ENCODE measurements around a stretch of chr5.

GRCh38 chr5:157106435-157107775 is 1.9 kb downstream of the HAVCR2 start:
- PRO-cap: no peak

GRCh38 chr5:157182162-157182632 is 1.6 kb downstream of the ITK start:
- PRO-cap: no peak

DNA sequence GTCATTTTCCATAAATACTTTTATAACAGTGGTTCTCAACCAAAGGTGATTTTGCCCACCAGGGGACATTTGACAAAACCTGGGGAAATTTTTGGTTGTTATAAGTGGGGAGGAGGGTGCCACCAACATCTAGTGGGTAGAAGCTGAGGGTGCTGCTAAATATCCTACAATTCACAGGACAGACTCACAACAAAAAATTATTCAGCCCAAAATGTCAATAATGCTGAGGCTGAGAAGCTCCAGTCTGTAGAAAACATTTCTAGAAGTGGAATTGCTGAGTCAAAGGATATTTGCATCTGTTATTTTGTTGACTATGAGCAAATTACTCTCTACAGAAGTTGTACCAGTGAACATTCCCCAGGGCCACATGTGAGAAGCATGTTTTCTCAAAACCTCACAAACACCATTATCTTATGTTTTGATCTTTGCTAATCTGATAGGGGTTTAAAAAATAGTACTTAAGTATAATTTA is 15.3 kb downstream of the ITK start:
- PRO-cap: no peak

DNA sequence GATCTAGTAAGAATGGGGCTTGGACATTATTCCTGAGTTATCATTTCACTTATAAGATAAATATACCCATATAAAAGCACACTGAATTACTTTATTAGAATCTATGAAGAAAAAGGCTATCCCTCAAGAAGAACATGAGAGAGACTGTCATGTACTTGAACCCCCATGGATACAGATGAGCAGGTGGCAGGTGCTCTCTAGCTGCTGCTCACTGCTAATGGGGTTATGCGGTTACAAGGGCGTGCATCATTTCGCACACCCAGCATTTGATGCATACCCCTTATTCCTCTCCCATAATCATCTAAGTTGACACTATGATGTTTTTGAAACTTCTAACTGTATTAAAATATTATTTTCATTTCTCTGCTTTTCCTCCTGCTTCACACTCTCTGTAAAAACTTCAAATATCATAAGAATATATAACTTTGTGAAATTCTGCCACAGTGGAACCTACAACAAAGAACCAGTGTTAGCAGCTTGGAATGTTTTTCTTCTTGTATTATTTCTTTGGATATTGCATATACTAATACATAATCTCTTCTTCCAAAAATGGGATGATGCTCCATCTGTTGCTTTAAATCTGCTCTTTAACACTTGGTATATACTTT is 16.5 kb downstream of the ITK start:
- PRO-cap: no peak

DNA sequence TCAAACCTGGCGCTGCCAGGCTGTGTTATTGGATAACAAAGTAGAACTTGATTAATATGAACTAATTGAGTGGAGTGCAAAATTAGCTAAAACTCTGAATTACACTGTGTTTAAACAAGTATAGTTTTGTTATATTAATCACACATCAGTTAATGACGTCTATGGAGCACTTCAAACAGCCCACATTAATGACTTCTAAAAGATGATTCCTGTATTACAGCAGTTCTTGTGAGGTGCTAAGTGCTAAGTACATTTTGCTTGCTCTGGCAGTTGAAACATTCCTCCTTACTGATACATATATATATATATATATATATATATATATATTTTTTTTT is 32.3 kb upstream of the CYFIP2 start:
- PRO-cap: no peak

DNA sequence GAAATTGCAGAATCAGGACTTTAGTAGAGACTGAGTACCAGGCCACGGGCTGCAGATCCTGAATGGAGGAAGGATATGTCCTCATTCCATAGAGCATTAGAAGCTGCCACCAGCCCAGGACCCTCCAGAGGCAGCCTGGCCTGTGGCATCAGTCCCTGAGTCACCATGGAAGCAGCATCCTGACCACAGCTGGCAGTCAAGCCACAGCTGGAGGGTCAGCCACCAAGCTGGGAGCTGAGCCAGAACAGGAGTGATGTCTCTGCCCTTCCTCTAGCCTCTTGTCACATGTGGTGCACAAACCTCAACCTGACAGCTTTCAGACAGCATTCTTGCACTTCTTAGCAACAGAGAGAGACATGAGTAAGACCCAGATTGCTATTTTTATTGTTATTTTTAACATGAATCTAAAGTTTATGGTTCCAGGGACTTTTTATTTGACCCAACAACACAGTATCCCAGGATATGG is 13.2 kb upstream of the CYFIP2 start:
- PRO-cap: no peak

DNA sequence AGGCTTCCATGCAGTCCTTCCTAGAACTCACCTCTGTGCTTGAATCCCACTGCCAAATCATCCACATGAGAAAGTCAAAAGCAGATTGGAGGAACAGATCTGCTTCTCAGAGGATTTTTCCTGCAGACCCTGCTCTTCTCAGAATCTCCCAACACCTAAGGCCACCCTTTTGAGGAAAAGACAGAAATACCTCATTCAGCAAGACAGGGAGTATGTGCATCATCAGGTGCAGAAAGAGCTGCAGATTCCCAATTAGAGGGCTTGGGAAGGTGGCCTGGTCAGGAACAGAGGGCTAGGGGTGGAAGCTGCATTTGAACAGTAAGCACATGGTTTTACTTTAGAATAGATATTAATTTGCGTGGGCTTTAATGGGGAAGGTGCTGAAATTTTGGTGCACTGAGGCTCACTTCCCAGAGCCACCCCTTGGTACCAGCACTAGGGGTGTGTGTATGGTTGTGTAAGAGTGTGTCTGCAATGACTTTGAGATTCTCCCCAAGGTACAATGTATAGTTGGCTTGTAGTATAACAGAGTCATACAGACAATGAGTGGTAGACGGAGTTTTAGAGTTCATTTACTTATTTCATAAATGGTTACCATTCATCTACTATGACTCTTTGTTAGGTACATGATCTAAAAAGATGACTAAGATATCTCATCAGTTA is 9.3 kb upstream of the CYFIP2 start:
- PRO-cap: no peak

DNA sequence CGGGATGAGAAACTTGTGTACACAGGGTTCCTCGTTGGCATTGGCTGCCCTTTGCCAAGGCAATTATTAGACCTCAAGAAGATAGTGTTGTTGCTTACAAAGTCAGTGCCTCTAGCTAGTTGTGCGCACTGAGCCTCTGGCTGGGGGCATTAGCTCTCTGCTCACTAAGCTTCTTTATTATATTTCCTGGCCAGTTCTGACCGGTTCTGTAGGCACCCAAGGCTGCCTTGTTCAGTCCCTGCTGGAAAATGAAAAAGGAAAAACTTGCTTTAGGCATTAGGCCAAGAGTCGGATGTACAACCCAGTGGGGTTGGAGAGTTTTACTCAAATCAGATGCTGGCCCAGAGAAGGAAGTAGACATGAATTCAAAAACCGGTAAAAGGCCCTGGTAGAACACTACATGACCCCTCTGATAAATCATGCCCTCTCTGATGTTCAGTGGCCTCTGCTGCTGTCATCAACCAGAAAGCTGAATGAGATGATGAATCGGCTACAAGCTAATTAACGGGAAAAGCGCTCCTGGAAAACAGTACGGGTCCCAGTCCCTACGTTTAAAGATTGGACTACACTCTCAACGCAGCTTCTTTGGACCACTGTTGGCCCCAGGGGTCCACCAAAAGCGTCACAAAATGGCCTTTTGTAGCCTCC is 2.2 kb downstream of the CYFIP2 start:
- PRO-cap: unidirectional peak, minus-strand start at position 151 of the sequence

DNA sequence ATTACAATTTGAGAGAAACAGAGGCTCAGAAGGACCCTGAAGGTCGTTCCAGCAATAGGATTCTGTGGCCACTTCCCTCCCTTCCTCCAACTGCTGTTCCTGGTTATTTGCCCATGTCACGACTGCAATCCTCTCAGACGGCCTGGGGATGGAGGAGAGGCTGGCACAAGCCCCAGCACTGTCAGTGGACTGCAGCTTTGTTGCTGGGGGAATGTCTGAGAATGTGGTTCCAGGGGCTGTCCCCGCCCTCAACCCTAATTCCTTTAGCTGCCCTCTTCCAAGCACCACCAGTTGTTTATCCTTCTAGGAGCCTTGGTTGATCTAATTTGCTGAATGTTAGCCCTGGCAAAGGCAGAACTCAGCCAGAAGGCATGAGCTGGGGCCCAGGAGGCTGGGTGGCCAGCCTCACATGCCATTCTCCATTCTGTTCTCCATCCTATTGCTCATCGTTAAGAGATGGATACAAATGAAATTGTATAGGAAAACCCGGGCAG is 51.6 kb downstream of the ADAM19 start:
- PRO-cap: no peak

- PRO-cap: no peak
These were observed 12.3 kb downstream of the ADAM19 start for GRCh38 chr5:157563203-157563726.

DNA sequence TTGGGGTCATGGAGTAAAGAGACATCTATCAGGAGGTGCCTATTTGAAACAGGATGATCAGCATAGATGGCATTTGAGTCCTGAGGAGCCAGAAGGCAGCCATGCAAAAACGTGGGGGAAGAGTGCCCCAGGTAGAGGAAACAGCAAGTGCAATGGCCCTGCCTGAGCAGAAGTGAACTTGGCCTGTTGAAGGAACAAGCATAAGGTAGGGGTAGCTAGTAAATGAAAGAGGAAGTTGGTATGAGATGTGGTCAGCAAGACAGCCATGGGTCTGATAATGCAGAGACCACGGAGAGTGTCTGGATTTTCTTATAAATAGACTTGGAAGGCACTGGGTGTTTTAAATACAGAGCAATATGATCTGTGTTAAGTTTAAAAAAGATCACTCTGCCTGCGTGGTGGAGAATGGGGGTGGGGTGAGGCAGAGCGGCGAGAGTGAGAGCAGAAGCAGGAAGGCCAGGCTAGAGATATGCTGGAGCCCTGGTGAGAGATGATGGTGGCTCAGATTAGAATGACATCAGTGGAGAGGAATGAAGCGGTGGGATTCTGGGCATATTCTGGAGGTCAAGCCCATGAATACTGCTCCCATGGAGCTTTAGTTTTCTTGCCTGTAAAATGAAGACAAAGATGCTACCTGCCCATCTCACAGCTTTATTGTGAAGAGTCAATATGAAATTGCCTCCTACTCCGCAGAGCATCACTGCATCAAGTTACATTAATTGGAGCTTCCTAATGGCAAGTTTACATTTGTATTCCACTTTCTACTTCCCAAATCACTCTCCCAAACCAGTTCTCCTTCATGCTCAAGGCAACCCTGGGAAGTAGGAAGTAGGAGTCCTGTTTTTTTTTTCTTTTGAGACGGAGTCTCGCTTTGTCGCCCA is 4.1 kb downstream of the ADAM19 start:
- PRO-cap: no peak

GRCh38 chr5:158075114-158075723 is 216.3 kb upstream of the CLINT1 start:
- PRO-cap: unidirectional peak, plus-strand start at chr5:158075499

- PRO-cap: no peak
These were observed 531.6 kb upstream of the CLINT1 start for GRCh38 chr5:158390502-158390921.

DNA sequence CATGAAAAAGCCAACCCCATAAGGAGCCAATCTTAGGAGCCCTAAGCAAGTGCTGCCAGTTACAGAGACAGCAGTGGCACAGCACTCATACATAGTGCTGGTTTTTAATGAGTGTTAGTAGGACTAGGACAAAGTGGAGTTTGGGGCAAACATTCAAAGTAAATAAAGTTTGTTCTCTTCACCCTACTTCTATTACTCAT is 584.8 kb downstream of the EBF1 start:
- PRO-cap: no peak

GRCh38 chr5:158521865-158522318 is 577.8 kb downstream of the EBF1 start:
- PRO-cap: no peak

DNA sequence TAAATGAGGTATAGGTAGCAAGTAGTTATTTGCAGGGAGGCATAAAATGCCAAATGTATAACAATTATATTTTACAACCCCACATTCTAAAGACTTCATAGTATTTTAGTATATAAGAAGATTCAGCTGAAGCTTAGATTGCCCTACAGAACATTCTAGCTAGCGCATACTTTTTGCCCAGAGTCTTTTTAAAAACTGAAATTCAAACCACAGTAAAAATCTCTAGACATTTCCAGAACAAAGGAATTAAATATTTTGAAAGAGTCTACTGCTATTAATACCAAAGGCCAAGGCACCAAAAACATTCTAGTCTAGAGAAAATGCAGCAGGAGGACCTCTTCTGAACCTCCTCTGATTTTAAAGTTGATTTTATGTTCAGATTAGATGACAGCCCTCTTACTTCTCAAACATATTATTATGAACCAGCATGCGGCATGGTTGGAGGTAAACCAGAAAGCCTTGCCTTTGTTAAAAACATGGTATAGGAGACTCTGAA is 378.9 kb downstream of the EBF1 start:
- PRO-cap: no peak

DNA sequence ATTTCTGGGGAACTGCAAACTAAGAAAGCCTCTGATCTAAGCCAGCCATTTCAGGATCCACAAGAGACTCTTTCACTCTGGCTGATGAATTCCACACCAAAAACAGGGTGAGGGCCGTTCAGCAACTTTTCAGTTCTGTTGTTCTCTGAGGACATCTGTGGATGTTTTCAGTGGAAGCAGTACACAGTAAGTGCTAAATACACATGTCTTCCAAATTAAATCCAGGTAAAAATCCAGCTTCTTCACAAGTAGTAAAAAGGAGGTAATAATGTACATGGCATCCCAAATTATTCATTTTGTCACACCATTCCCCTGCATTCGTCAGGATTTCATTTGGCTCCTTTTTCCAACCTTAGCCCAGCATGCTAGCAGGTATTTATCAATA is 51.0 kb downstream of the EBF1 start:
- PRO-cap: no peak

DNA sequence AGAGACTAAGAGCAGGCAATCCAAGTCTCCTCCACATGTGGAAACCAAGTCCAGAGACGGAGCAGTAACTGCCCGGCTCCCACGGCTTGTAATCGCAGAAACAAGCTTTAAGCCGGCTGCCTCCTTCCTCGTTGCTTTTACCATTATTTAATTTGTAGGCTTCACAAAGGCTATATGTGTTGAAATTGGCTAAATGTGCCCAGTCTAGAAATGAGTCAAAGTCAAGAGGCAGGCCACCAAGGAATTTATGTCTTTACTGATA is 33.3 kb upstream of the EBF1 start:
- PRO-cap: no peak

DNA sequence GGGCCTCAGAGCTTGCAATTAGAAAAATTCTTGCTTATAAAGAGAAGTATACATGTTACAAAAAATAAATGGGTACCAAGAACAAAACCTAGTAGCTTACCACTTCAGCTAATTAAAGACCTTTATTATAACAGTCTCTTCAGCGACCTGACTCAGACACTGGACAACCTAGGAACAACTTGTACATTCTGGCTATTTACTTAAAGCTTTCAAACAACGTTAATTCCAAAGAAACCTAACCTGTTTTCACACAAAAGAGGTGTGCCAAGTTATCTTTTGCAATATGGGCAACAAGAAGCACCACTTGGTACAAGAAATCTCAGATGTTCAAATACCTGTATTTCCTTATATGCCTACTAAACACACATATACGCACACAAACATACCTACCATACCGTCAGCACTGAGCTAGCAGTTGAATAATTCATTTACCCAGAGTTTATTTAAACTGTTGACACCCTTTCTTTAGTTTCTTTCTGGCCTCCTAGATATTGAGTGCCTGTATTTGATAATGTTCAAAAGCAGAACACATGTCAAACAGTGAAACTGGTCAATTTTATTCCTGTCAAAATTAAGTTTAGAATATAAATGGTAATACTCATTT is 23.0 kb downstream of the RNF145 start:
- PRO-cap: no peak

DNA sequence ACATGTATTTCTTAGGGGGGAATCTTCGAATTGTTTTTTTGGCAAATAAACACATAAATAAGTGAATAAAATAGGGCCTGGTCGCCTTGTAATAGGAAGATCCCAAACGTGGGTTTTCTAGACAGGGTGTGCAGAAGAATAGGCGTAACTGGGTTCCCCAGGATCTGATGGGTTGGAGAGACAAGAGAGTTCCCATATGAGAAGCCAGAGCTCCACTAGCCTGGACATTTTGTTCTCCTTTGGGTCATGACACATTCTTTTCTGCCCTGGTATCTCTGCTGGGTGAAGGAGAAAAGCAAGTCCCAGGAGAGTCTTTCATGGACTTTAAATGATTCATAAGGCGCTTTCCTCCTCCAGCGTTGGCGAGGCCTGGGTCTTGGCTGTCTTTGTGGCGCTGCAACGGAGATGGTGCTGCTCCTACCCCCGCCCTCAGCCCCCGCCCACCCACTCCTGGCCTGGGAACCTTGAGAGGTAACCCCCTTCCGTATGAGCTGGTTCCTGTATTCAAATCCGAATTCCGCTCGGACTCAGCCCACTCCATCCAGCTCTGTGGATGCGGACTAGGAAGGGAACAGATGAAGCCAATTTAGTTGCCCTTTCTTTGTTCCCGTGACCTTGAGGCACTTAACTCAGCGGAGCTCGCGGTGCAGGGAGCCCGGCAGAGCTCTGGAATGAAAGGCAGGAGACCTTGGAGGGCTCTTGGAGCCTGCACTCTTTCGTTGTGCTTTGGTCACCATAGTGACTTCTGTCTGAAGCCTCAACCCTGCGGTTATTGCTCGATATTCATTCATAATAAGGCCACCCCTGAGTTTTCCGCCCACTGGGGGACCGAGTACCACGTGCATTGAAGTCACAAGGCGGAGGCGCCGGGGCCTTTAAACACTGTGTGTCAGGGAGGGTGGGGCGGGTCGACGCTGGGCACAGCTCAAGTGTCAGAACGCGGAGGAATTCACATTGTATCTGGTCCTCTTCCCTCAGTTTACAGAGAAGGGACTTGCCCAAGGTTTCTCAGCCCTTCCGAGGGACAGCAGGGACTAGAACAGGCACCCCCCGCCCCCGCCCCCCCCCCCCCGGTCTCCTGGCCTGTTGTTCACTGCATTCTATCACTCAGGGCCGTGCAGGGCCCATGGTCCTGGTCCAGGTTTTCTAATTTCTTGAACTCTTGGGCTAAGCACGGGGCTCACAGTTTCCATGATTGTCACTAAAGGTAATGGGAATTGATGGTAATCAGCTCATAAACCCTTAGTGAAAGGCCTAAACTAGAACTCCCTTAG is 14.1 kb upstream of the PWWP2A start:
- PRO-cap: bidirectional peak, plus-strand start at position 977 of the sequence, minus-strand start at position 673 of the sequence

All from fallopian tube (tissue), 1 donor.